Vagina (tissue), 1 donor: ENCODE measurements around the genes ATG7 and TAMM41.

DNA sequence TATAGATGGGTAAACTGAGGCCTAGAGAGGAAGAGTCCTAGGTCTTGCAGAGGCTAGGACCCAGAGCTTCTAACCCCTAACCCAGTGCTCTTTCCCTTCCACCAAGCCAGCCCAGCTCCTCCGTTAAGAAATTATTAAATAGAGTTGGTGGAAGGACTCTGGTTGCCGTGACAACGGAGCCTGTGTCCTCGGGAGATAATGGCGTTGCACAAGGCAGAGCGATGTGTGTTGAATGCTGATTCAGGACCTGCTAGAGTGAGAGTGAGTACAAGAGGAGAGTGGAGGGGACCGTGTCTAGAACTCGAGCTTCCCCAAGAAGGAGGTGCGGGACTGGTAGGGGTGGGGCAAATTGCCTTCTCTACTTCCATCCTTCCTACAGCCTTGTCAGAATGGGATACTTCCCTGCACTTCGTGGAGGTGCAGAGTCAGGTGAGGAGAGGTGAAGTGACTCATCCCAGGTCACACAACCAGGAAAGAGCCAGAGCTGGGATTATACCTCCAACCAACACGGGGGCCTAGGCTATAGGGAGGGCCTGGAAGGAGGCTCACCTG lies 8.6 kb downstream of the SLC6A1 start:
- PRO-cap = no peak
- RAMPAGE, long total RNA = no peak

- PRO-cap = no peak
- RAMPAGE, long total RNA = no peak
Measured at GRCh38 chr3:11005844-11006193, 13.3 kb downstream of the SLC6A1 start.

DNA sequence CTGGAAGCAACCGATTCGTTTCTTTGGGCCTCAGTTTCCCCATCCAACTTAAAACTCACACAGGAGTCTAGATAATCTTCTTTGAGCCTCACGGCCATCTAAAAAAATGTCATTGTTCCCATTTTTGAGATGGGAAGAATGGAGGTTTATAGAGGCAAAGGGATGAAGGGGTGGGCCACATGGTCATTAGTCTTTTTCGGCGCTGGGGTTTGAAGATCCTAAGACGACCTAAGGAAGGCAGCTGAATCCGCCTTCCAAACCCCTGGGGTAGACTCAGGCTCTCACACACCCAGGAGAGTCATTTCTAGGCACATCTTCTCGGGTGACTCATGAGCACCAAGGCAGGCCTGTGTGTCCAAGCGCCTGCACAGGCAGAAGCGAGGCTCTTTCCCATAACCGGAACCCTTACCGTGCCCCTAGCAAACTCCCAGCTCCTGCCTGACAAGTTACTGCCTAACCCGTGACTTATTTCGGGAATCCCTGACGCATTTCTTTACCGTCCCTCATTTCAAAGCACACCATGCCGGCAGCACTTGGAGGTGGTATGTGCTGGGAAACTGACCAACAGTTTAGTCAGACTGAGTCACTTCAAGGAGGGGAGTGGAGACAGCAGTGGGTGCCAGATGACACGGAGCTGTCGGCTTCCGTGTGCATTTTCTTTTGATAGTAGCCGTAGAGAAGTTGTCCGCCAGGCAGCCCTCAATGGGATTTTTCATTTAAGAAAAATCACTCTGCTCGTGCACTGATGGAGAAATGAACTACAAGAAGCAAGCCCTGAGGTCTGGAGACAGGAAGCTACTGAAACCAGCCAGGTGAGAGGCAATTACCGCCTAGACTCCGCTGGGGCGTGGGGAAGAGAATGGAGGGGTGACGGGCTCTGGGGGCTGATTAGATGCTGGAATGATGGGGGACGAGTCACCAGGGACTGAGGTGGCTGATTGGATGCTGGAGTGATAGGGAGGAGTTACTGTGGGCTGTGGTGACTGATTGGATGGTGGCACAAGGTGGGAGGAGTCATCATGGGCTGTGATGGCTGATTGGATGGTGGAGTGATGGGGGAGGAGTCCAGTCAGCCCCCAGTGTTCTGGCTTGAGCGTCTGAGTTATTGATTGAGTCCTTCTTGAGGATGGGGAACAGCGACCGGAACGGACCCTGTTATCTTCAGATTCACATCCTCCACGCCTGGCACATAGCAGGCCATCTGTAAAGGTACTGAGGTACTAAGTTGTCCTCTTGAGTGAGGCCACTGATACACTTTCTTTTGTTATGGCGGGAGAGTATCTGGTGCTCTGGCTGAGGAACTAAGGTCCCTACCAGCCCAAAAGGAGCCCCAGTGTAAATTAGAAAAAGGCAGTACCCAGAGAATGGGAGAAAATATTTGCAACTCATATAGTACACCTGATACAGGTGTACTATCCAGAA lies 17.2 kb upstream of the HRH1 start:
- PRO-cap = no peak
- RAMPAGE, long total RNA = start-site peak on the plus strand centred at position 612 of the sequence, 258 bp wide, 24 reads

DNA sequence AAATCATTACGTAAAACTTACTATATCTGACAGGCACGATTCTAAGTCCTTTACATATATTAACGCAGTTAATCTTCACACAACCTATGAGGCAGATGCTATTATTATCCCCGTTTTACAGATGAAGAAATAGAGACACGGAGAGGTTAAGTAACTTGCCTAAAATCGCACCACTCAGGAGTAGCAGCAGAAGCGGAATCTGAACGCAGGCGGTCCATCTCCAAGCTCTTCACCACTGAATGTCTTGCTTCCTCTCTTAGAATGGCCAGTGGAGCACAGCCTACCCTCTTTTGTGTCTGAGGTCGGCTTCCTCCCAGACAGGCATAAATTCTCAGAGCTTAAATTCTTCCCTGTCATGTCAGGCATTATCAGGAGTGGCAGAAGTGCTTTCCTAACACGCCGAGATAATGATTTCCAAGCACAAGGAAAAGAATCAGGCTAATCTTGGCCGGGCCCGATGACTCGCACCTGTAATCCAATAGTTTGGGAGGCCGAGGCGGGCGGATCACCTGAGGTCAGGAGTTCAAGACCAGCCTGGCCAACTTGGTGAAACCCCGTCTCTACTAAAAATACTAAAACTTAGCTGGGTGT lies 30.0 kb downstream of the HRH1 start:
- PRO-cap = no peak
- RAMPAGE, long total RNA = no peak

GRCh38 chr3:11271861-11272918 lies at the start of gene ATG7:
Gene ATG7, plus strand, starts transcription at chr3:11272397.
- PRO-cap = bidirectional peak, plus-strand start at chr3:11272397, minus-strand start at chr3:11272223
- RAMPAGE, long total RNA = no peak

- PRO-cap = no peak
- RAMPAGE, long total RNA = no peak
Measured at GRCh38 chr3:11273198-11273607, 1.0 kb downstream of the ATG7 start.

DNA sequence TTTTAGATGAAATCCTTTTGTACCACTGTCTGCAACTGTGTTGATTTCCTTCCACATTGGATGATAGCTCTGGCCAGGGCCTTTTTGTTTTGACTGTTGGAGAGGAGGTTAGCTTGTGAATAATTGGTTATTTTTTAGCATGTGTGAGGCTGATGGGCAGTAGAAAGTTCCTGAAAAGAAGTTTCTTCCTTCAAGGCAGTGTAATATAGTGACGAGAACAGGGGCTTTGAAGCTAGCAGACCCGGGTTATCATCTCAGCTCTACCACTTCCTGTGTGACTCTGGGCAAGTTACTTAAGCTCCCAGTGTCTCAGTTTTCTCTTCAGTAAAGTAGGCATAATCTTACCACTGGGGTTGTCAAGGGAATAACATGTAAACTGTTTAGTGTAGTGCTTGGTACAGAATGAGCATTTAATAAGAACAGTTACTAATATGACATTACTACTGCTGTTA lies 19.0 kb downstream of the ATG7 start:
- PRO-cap = no peak
- RAMPAGE, long total RNA = no peak

DNA sequence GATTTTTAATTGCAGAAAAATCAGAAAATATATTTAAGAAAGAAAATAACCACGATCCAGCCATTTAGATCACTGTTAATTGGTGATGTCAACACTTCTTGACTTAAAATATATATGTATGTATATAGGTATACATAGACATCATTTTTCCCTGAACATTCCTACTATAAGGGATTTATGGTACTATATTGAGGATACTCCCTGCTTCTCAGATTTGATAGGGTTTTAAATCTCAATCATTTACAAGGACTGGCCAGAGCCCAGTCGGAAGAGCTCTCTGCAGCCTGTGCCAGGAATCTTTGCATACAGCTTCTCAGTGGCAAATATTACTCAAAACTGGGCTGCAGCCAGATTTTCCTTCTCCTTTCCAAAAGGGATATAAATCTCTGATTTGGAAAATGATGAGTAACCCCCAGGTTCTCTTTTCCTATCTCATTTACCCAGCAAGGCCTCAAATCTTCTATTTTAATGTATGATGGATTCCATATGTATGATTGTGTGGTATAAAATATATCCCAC lies 114.1 kb downstream of the ATG7 start:
- PRO-cap = no peak
- RAMPAGE, long total RNA = no peak

- PRO-cap = no peak
- RAMPAGE, long total RNA = no peak
Measured at GRCh38 chr3:11391129-11391530, 118.9 kb downstream of the ATG7 start.

DNA sequence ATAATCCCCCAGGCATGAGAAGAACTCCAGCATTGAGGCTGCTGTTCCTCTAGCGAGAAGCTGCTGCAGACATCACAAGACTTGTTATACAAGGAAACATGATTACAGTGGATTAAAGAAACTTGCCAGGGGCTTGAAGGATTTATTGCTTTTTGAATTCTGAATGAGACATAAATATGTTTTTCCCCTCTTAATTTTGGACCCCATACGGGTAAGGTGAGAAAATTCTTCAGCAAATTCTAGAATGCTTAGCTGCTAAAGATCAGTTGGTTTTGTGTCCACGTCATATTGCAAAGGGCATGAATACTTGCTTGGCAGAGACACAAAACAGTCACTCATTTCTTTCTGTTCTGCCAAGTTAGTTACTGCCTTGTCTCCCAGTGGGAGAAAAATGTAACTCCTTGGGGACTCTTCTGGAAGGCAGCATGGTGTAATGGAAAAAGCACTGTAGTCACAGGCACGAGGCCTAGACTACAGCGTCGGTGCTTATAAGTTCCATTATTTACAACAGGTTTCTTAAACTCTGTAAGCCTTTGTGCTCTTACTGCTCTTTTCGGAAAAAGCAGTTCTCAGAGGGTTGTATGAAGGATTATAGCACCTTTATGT lies 177.5 kb downstream of the VGLL4 start:
- PRO-cap = no peak
- RAMPAGE, long total RNA = no peak

GRCh38 chr3:11549467-11550161 lies 94.1 kb downstream of the VGLL4 start:
- PRO-cap = no peak
- RAMPAGE, long total RNA = start-site peak on the minus strand at chr3:11549694-11550105, 10 reads

DNA sequence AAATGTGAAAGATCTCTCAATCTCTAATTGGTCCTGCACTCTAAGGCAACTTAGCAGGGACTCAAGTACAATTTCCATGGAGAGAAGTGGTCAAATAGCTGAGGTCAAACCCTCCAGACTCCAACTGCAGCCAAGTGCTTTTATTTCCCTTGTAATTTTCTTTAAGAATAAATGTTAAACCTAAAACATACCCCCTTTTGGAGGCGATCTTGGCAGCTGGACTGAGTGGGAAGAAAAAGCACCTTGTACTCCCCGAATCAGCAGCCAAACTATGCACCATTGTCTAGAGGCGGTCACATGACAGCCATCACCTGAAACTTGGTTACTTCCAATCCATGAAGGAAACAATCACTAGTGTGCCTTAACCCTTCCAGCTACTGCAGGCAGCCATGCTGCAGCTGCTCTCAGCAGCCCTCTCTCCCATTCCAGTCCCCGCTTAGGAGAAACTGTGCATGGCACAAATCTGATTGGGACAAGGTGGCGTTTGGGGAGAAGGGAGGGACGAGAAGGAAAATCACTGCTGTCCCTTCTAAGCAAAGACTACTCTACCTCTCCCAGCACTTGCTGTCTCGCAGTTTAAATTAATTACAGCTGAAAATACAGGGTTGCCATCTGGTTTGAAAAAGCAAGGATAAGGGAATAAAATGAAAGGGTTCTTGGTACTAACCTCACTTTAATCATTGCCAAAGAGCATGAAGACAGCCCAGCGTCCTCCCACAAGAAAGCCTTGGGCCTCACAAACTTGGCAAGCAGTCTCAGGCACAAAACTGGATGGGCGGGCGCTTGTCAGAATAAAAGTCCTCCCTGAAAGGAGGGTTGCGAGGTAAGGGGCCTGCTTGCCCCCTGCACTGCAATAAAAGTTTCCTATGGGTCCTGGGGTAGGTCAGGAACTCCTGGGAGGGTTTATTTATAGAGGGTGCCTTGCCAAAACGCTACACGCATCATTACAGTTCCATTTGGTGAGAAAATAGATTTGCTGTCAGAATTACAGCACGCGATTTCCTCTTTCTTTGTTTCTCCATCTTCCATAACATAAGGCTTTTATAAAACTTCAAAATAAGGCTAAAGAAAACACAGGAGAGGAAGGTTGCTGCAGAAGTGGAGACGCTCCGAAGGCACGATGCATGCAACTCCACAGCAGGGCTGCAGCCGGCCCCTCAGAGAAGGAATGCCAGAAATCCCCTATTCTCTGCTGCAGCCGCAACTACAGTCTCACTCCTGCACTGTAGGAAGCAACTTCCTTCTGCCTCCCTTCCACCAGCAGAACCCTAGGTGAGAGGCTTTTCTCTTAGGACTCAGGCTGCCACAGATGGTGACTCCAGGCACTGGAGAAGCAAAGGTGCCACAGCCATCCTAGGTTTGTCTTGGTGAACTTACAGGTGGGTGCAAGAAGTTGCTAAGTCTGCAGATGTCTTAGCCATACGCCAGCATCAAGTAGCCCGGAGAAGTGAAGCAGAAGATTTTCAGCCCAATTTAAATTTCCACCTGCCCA lies 61.5 kb downstream of the VGLL4 start:
- PRO-cap = bidirectional peak, plus-strand start at position 794 of the sequence, minus-strand start at position 738 of the sequence
- RAMPAGE, long total RNA = no peak

- PRO-cap = unidirectional peak, minus-strand start at chr3:11591482
- RAMPAGE, long total RNA = no peak
Measured at GRCh38 chr3:11590988-11591935, 52.5 kb downstream of the VGLL4 start.

DNA sequence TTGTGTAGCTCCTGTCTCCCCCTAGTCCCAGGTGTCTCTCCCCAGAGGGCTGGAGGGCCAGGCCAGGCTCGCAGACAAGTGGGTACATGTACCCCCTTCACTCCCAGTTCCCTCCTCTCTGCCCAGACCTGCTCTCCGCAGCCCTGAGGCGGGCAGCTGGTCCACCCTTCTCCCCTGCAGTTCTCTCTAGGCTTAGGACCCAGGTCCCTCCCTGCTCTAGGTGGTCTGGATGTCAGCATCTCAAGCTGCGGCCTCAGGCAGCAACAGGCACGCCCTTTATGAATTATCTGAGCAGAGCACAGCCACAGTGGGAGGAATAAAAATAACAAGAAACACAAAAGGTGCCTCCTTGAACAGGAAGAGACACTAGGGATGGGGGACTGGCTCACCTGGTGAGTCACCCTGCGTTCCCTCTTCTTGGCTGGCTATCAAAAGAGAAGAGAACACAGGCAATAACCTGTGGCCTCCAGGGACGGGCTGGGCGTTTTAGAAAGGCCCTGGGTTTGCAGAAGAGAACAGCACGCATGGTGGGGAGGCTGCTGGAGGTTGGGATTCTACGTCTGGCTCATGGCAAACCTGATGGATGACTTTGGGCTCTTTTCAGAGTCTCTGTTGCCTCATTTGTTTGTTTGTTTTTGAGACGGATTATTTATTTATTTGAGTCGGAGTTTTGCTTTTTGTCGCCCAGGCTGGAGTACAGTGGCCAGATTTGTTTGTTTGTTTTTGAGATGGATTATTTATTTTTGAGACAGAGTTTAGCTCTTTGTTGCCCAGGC lies 75.6 kb downstream of the TAMM41 start:
- PRO-cap = no peak
- RAMPAGE, long total RNA = no peak

DNA sequence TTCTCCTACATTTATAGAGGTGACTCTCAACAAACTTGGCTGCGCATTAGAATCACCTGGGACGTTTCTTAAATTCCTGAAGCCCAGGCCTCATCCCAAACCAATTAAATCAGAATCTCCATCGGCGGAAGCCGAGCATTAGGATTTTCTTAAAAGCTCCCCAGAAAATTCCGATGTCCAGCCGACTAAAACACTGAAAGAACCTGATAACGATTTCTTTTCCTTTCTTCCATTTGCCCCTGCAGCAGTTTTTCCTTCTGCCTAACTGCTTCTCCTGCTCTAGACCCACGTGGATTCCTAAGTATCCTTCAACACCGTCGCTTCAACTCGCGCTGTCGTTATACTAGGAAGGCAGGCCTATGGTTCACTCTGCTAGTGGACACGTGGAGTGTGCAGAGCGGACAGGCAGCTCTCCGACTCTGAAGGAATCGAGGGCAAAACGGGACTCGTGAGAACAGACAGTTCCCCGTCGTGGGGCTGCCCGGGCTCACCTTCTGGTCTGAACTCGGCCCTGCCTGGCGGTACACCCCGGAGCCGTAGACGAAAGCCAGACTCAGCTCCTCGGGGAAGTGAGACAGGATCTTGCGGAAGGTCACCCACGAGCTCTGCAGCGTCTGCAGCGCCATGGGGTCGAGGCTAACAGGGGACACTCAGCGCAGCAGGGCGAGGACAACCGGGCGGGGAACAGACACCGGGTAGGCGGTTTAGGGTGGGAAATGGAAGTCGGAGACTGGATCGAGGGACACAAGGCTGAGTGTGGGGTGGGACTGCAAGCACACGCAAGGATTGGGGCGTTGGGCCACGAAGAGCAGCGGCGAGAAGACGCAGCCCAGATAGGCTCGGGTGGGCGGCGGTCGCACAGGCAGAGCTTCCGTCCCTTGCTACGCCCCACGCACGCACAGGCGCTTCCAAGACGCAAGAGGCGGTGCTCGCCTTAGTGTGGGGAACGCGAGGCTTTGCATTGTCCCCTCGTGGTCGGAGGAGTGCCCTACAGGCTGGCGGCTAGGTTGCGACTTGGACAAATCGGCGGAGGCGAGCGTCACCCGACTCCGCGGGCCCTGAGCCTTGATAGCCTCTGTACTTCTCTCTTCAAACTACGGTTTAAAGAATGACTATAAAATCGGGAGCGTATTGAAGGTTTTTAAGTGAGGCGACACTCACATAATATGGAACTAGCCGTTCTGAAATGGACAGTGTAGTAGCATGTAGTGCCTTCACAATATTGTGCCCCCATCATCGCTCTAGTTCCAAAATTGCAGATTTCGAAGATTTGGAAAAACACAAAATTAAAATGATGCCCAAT lies at the start of gene TAMM41:
Gene TAMM41 (minus strand): TSS at position 875 of the 1,303 bp plus-strand sequence.
- PRO-cap = bidirectional peak, plus-strand start at position 1,017 of the sequence, minus-strand start at position 856 of the sequence
- RAMPAGE, long total RNA = start-site peak on the minus strand centred at position 866 of the sequence, 62 bp wide, 27 reads

DNA sequence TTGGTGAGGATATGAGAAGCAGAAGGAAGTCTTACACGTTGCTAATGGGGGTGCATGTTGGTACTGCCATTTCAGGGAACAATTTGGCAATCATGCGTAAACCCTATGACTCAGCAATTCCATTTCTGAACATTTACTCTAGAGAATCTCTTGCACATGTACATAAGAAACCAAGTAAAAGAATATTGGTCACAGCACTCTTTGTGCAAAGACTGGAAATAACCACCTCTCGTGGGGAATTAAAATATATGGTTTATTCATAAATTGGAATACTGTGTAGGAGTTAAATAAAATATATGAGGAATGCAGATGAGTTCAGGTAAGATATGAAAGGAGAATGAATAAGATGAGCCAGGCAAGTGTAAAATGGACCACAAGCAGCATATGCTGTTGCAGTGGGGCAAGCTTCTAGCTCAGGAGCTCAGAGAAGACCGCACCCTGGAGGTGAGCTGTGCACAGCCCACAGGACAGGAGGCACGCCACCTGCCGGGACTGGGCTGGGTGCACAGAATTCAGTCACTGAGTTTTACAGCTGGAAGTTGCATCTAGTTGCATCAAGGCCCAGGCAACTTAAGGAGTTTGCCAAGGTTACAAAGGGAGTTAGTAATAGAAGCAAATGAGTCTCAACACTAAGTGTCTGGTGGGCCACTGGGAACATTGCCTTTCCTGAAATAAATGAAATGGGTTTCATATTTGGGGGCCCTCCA lies 35.8 kb upstream of the TIMP4 start:
- PRO-cap = no peak
- RAMPAGE, long total RNA = no peak

DNA sequence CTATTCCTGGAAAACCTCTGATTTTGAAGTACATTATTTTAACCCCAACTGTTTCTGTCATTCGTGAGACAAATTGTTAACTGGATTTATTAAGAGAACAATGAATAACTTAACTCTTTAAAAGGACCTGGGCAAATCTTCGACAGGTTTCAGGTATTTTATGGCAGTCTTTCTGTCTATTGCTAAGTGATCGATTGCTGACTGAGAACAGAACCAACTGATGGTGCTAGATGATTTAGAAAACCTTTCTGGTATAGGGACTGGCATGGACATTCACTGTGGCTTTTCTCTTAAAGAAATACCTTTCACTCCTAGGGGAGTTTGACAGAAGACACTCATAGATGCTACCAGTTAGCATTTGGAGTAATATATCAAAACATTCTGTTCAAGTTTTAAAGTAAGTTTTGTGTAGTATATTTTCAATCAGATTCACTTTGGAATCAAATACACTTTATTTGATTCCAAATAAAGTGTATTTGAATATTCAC lies 638 bp downstream of the PPARG start:
- PRO-cap = no peak
- RAMPAGE, long total RNA = no peak

GRCh38 chr3:12303842-12304549 lies 15.1 kb downstream of the PPARG start:
- PRO-cap = no peak
- RAMPAGE, long total RNA = start-site peak on the plus strand at chr3:12303821-12304006, 5 reads; start-site peak on the plus strand at chr3:12304120-12304231, 17 reads; start-site peak on the plus strand at chr3:12304359-12304521, 8 reads

DNA sequence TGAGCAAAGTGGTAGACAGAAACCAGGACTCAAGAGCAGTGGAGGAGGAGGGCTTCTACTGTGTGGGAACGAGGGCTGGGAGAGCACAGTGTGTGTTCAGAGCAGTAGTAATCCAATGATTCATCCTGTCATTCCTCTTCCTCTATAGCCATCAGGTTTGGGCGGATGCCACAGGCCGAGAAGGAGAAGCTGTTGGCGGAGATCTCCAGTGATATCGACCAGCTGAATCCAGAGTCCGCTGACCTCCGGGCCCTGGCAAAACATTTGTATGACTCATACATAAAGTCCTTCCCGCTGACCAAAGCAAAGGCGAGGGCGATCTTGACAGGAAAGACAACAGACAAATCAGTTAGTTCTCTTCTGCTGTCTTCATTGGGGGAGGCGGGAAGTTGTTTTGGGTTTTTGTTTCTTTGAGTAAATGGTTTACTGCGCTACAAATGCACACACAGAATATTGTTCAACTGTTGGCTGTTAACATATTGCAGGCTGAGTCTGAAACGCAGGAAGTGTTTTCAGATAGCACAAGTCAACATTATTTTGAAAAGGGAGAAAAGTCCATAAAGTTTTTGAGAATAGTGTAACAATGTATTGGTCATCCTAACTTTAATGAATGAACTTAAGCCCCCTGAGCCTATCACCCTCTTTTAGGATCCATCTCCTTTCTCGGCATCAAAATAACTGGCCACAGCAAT lies 78.4 kb upstream of the TSEN2 start:
- PRO-cap = unidirectional peak, minus-strand start at position 117 of the sequence
- RAMPAGE, long total RNA = no peak

GRCh38 chr3:12426189-12426735 lies 58.0 kb upstream of the TSEN2 start:
- PRO-cap = no peak
- RAMPAGE, long total RNA = no peak